Neural cell (in vitro differentiated cells): Measurements from ENCODE around the gene ADH6.

DNA sequence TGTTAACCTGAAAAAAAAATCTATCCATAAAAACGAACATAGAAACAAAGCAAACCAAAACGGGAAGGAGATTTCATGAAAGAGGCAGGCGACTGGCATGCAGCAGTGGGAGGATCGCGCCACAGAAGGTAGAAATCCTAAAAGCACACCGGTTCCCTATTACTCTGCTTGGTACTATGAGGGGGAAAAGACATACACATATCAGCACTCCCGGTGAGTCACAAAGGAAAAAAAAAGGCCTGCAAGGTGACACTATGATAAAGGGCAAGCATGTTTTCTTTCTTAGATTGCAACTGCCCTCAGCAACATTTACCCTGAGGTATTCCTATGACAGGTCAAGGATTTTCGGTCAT, 60.6 kb upstream of the NAP1L5 start:
- RAMPAGE, long total RNA, result no peak

DNA sequence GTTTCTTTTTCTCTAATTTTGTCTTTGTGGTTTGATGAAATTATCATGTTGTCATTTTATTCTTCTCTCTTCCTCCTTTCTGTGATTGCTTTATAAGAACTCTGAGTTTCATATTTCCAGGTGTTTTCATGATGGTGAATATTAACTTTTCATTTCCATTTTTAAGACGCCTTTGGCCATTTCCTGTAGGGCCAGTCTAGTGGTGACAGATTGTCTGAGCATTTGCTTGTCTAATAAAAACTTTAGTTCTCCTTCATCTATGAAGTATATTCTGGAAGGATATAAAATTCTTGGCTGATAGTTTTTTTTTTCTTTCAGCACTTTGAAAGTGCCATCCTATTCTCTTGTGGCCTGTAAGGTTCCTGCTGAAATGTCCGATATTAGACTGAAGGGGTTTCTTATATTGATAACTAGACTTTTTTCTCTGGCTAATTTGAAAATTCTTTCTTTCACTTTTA, 128.1 kb downstream of the FAM13A start:
- RAMPAGE, long total RNA, result no peak

GRCh38 chr4:91791212-91792303, 512.2 kb upstream of the GRID2 start:
- RAMPAGE, long total RNA, result no peak

GRCh38 chr4:92441969-92442604, 138.3 kb downstream of the GRID2 start:
- RAMPAGE, long total RNA, result no peak

DNA sequence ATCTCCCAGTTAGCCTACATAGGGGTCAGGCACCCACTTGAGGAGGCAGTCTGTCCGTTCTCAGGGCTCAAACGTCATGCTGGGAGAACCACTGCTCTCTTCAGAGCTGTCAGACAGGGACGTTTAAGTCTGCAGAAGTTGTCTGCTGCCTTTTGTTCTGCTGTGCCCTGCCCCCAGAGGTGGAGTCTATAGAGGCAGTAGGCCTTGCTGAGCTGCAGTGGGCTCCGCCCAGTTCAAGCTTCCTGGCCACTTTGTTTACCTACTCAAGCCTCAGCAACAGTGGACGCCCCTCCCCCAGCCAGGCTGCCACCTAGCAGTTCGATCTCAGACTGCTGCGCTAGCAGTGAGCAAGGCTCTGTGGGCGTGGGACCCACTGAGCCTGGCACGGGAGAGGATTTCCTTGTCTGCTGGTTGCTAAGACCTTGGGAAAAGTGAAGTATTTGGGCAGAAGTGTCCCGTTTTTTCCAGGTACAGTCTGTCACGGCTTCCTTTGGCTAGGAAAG, 59.7 kb upstream of the SMARCAD1 start:
- RAMPAGE, long total RNA, result no peak

- RAMPAGE, long total RNA, result no peak
These were observed 20.0 kb downstream of the SMARCAD1 start for GRCh38 chr4:94227557-94228123.

GRCh38 chr4:94453481-94454162, 1.9 kb downstream of the PDLIM5 start:
- RAMPAGE, long total RNA, result no peak

DNA sequence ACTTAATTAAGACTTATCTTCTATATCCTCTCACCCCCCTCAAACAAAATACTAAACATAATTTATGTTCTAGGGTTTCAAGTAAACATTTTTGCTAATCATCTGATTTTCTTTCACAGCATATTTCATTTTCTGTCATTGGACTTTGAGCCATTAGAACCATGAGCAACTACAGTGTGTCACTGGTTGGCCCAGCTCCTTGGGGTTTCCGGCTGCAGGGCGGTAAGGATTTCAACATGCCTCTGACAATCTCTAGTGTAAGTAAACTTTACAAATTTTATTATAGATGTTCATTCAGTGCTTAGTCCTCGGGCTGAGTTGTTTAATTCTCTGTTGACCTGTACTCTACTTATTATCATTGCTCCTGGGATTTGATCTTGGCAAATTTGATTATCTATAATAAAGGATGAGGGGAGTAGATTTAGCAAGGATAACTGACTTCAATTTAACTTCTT, 3.4 kb downstream of the PDLIM5 start:
- RAMPAGE, long total RNA, result no peak

GRCh38 chr4:94519855-94520498, 68.2 kb downstream of the PDLIM5 start:
- RAMPAGE, long total RNA, result no peak

DNA sequence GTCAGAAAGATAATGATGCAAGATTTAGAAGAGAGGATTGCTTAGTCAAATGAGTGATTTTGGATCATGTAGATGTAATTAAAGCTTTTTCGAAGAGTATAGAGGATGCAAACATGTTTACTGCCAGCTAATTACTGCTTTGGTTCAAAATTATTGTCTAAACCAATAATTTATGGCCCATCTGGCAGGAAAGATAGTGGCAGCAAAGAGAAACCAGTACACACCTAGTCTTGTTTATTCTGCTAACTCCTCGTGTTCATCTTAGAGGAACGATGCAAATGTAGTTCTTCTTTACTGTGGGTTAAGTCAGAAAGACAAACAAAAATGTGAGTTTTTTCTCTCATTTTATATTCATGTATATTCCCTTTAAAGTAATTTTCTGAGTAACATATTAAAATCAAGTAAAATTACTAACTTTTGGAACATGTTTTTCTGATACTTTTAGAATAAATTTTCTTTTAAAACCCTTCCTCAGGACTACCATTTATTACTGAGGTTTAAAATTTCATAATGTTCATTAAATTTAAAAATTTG, 82.2 kb downstream of the PDLIM5 start:
- RAMPAGE, long total RNA, result no peak

GRCh38 chr4:94667502-94668358, 90.0 kb upstream of the BMPR1B start:
- RAMPAGE, long total RNA, result no peak

- RAMPAGE, long total RNA, result no peak
These were observed 293.0 kb downstream of the UNC5C start for GRCh38 chr4:95255784-95256130.

- RAMPAGE, long total RNA, result no peak
These were observed 230.2 kb downstream of the UNC5C start for GRCh38 chr4:95318517-95318967.

GRCh38 chr4:95546753-95547518, 1.8 kb downstream of the UNC5C start:
- RAMPAGE, long total RNA, result no peak

GRCh38 chr4:98315694-98316341, 54.6 kb downstream of the RAP1GDS1 start:
- RAMPAGE, long total RNA, result no peak

DNA sequence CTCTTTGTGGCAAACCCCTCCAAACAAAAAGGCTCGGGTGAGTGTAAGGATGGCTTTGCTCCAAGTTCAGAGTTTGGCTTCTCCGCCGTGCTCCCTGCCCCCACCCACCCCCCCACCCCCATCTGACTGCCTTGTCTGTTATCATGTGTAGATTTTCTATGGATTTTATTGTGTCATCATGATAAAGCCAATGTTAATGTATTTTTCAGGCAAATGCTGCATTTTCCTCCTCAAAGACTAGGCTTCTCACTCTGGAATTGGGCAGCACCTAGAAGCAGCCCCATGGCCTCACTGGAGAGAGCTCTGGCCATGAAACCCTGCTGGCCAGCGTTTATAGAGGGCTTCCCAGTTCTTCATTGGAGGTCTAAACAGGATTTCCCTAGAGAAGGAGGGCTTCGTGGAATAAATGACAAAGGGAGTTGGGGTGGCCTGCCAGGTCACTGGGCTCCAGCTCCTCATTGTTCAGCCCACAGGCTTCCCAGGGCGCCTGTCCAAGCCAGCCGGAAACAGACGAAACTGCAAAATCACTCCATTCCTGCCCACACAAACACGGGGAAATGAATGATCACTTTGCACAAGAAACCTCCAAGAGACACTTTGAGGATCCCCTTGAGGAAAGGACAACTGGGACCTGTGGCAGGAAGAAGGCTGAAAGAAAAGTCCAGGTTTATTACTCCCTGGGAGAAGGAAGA, 189.8 kb downstream of the TSPAN5 start:
- RAMPAGE, long total RNA, result no peak

DNA sequence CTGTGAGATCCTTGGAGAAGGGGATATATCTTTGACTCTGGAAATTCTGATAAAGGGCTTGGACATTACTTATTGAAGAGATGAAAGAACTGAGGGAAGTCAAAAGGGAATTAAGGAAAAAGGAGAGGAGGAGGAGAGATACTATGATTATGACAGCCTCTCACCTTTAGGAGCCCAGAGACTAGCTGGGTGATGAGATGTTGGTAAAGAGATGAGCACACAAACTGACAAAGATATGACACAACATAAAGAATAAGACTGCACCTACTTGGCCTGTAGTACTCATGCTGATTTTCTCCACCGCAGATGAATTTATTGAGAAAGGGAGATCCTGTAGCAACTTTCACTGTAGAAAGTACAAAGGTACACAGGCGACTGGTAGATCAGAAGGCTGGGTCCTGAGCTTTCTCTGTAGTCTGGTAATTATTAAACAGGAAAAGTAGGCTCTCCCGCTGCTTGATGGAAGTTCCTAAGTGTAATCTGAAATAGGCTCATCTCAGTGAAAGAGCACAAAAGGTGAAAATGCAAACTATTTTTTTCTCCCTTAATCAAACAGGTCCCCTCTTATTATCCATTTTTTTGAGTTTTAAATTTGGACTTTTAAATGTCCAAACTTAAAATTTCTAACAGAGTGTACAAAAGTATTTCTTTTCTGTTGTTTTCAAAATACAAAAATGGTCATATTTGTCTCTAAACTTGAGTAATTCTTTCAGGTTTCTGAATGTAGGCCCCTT, at the start of gene ADH6:
Gene ADH6, minus strand, starts transcription at position 380 of the 734 bp plus-strand sequence.
- RAMPAGE, long total RNA, result no peak

DNA sequence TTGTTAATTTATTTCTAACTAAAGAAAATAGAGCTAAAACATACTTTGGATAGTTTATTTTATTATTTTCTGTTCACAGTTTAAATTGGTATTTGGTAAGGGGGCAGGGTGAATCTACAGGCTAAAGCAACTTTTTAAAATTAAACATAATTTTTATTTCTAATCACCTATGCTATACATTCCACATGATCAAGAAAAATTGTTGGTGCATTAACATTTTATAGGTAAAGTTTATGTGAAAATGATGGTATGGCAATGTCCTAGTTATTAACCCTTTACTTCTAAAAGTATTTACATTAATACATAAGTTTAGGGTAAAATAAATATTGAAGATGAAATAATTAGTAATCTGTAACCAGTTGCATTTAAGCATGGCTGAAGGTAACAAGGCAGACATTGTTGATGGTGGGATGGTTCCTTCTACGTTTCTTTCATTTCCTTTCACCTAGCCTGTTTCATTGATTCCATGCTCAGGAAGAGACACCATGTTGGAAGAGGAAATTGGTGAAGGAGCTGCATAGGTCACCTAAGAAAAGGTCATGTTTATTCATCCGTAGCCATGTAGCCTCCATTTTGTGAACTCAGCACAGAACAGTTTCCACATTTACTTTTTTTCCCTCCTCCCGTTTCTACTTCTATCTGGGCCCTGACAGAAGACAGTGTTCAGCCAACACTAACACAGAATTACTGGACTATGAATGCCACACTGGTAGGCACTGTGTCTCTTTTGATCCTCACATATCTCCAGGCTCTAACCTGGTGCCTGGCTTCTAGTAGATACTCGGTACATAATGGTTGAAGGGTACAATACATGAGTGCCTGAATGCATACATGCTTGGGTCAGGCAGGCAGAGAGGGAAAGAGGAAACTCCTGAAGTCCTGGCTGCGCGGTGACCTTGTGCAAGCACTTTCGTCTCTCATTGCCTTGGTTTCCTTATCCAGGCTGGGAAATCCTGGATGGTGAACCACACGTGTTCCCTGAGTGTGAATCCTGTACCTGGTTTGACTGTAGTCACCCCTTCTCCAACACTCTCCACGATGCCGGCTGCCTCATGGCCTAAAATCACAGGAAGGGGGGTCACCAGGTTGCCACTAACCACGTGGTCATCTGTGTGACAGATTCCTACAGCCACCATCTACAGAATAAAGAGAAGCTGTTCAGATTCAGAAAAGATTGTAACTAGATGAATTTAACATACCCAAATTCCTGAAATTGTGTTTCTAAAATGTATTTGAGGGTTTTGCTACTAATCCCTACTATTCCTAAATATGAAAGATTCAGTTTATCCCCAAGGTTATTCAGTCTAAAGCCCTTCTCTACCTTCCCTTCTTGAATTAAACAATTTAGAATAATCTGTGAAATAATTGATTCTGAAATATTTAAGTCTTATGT, 3.7 kb downstream of the ADH1B start:
- RAMPAGE, long total RNA, result no peak

- RAMPAGE, long total RNA, result no peak
These were observed 2.1 kb downstream of the C4orf54 start for GRCh38 chr4:99655344-99656167.

DNA sequence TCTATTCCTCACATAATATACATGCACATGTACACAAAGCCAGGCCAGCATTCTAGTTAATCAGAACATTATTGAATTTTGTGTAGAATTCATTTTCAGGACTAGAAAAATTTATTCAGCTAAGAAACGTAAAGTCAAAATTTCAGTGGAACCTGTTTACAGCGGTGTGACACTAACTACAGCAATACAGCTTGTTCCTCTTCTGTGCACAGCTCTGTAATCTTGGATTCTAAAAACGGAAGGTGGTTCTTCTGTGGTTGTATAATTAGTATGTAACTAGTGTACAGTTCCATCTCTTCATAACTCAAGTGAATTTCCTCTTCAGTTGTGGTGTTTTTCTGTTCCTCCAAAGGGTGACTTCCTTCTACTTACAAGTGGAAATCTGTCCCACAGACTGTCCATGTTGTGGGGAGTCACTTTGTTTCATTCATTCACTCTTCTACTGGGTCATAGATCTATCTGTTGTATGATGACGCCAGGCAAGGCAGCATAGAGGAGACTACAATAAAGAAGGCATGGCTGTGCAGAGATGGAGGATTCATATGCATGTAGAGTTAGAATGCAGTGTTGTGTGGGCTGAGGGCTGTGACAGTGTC, 5.3 kb downstream of the DAPP1 start:
- RAMPAGE, long total RNA, result no peak